Bile duct (tissue), 1 donor: ENCODE data around the genes TYR, FAT3 and VSTM5.

DNA sequence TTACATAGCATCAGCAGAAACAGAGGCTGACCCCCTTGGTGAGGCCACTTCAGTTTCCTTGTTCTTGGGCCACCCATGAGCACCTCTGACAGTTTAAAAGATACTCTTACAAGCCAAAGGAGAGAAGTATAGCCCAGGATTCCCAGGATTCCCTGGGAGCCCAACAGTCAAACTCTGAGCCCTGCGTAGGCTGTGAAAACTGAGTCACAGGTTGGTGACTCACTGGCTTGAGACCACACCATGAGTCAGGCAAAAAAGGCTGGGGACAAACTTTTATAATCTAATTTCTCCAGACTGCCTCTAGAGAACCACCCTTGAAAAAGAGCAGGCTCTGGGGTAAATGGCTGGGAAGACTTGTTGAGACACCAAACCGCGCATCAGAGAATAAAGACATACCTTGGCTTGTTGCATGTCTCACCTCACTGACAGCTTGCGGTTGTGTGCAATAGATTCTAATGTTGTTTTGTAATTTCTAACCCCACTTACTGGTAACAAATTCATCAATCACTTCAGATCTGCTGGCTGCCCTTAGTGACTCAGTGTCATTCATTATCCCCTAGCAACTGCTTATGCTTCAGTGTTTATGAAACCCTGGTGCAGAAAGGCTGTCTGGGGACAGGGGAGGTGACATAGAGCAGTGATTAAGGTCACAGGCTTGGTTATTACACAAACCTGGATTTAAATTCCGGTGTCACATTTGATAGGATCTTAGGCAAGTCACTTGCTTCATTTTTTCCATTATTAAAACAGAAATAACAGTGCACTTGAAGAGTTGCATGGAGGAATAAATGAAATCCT lies 56.8 kb upstream of the PRSS23 start:
- PRO-cap = no peak

GRCh38 chr11:86801370-86802223 lies 1.3 kb downstream of the PRSS23 start:
- PRO-cap = unidirectional peak, minus-strand start at chr11:86801529

GRCh38 chr11:86807697-86808504 lies 7.6 kb downstream of the PRSS23 start:
- PRO-cap = no peak

DNA sequence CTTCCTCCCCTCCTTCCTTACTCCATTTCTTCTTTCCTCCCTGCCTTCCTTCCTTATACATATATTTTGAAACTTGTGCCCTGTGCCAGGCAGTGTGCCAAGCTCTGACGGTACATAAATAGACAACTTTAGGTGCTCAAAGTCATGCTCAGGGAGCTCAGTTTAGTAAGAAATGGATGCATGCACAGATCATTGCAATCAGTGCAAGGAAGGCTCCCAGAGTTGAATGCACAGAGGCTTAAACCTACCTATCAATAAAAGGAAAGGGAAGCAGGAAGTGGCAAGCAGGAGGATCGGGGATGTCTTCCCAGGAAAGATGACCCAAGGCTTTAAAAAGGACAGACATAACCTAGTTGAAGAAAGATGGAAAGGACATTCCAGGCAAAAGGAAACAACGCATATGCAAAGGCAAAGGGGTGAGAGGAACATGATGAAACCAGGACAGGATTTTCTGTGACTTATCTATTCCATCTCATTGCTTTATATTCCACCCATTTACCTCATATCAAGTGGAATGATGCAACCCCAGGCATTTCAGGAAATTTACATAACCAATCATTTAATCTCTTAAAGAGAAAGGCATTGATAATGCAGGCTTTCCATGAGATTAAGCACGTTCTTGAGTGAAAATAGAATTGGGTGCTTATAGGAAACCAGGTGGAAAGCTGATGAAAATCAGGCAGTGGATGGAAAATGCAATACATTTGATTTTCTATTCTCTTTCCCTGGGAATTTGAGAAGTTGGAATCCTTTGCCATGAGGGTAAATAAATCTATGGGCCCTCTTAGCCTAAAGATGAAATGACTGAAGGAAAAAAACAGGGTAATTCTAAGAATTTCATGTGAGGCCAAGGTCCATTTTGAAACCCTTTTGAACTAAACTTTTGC lies 13.0 kb downstream of the FZD4 start:
- PRO-cap = no peak

DNA sequence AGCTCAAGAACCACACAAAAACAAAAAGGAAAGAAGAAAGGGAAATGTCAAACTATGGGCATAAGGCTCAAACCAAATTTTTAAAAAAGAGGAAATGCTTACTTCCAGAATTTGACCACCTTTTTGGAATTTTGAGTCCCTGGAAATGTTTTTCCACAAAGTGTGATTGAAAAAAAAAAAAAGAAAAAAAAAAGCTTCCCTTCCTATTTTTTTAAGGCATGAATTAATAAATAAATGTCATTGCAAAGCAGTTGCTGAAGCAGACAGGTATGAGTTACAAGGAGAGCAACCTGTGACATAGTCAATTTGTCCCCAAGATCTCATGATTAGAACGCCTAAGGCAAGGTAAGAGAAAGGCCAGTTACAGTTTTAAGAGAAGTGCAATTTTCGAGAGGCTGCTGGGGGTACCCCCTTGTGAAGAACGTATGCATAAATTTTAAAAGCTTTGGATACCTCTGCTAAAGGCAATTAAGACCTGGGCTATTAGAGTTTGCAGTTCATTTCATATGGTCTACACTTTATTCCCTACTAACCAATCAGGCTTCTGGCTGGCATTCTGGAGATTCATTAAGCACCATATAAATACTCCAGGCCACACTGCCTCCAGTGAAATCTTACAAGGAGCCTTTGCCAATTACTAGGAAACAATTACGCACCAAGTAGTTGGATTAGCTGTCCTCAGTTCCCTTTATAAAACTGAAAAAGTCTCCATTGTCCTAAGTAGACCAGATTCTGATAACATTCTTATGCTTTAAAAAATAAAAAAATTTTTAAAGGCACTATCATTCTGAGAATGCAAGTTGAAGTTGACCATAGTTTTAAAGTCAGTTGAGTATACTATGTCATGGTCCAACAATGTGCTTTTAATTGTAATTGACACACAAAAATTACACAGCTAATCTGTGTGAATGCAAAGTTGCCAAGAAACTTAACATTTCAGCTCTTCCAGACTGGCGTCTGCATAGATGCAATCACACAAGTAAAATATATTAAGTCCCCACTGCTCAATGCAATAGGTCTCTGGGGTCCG lies 5.6 kb downstream of the FZD4 start:
- PRO-cap = no peak

GRCh38 chr11:87266380-87267106 lies 228.8 kb downstream of the TMEM135 start:
- PRO-cap = no peak

DNA sequence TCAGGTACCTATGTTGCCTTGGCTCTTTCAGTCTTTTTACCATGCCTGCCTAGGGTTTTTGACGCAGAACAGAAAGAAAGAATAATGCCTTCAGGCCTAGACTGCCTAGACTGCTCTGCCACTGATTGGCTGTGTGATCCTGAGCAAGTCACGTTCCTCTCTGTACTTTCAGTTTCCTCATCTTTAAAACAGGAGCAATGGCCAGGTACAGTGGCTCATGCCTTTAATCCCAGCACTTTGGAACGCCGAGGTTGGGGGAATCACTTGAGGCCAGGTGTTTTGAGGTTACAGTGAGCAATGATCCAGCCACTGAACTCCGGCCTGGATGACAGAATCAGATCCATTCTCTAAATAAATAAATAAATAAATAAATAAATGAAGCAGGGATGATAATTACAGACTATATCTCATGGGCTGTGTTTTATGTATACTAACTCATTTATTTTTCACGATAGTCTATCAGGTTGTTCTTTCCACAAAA lies 21.4 kb downstream of the CTSC start:
- PRO-cap = no peak

DNA sequence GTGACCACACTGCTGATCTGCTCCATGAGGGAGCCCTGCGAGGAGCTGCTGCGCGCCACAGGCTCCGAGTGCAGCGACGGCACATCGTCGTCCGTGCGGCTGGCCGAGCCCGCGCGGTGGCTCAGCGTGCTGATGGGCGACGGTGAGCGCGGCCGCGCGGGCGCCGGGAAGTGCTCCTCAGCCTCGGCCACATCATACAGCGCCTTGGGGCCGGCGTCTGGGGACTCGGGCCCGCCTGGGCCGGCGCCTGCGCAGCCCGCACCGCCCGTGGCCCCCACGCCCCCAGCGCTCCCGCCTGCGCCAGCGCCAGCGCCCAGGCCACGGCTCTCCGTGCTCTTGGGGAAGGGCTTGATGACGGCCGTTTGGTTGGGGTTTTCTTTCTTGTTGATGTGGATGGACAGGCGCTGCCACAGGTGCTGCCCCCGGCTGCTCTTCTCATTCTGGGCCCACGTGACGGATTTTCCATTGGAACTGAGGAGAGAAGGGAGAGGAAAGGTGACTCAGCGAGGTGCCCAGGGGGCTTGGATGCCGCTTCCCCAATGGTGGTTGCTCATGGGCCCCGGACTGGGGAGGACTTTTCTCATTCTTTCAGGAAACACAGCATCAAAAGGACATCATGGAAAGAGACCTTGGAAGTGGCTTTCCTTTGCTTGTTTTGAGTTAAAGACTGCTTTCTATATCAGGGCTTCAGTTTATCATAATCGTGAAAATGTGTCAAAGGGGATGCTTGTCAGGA lies 171.7 kb upstream of the CTSC start:
- PRO-cap = unidirectional peak, minus-strand start at position 198 of the sequence

- PRO-cap = no peak
These were observed at the start of gene TYR for GRCh38 chr11:89177642-89178328. Gene TYR (plus strand): TSS chr11:89177875.

- PRO-cap = no peak
These were observed 17.3 kb upstream of the CHORDC1 start for GRCh38 chr11:90239879-90240784.

DNA sequence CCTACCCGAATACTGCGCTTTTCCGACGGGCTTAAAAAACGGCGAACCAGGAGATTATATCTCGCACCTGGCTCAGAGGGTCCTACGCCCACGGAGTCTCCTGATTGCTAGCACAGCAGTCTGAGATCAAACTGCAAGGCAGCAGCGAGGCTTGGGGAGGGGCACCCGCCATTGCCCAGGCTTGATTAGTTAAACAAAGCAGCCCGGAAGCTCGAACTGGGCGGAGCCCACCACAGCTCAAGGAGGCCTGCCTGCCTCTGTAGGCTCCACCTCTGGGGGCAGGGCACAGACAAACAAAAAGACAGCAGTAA lies 197.5 kb upstream of the FAT3 start:
- PRO-cap = no peak

DNA sequence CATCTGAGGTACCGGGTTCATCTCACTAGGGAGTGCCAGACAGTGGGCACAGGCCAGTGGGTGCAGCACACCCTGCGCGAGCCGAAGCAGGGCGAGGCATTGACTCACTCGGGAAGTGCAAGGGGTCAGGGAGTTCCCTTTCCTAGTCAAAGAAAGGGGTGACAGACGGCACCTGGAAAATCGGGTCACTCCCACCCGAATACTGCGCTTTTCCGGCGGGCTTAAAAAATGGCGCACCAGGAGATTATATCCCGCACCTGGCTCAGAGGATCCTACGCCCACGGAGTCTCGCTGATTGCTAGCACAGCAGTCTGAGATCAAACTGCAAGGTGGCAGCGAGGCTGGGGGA lies 55.2 kb upstream of the FAT3 start:
- PRO-cap = no peak

DNA sequence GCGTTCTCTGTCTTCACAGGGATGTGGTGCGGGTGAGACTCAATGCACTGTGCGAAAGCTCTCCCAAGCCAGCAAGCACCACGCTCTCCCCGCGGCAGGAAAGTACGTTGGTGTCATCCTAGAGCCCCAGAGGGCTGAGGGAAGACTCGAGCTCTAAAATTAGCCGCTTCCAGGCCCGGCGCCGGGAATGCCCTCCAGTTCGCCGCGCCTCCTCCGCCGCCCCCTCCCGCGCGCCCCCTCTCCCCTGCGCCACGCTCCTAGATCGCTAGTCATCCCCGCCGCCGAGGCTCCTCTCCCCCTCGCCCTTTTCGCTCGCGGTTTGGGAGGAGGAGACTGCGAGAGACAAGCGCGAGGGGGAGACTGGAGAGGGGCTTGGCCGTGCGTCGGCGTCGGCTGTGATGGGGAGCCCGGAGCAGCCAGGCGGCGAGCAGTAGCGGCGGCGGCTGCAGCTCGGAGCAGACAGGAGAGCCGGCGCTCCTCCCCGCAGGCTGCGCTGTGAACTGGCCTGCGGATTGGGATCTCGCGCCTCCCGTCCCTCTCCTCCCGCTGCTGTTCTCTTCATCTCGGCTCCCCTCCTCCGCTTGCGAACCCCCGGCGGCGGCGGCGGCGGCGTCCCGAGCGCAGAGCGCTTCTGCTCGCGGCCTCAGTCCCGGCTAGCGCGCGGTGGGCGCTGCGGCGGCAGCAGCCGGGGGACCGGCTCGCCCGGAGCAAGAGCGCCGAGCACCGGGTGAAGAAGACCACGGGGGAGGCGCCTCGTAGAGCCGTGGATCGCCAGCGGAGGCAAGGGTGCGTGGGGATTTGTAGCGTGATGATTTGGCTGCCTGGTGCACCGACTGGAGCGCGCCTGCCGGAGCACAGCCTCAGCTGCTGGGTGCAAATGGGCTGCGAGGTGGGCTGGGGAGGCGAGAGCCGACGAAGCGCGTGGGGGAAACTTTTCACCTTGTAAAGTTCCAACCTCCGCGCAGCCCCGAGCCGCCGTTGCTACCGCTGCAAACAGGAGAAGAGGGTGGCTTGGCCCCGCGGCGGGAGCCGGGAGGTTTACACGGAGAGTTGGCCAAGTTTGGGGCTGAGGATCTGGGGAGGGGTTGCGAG lies at the start of gene FAT3:
FAT3 (plus strand) TSS at position 430 of the 1,092 bp plus-strand sequence.
- PRO-cap = unidirectional peak, plus-strand start at position 430 of the sequence

- PRO-cap = no peak
These were observed 667 bp upstream of the DEUP1 start for GRCh38 chr11:93329908-93330241.

DNA sequence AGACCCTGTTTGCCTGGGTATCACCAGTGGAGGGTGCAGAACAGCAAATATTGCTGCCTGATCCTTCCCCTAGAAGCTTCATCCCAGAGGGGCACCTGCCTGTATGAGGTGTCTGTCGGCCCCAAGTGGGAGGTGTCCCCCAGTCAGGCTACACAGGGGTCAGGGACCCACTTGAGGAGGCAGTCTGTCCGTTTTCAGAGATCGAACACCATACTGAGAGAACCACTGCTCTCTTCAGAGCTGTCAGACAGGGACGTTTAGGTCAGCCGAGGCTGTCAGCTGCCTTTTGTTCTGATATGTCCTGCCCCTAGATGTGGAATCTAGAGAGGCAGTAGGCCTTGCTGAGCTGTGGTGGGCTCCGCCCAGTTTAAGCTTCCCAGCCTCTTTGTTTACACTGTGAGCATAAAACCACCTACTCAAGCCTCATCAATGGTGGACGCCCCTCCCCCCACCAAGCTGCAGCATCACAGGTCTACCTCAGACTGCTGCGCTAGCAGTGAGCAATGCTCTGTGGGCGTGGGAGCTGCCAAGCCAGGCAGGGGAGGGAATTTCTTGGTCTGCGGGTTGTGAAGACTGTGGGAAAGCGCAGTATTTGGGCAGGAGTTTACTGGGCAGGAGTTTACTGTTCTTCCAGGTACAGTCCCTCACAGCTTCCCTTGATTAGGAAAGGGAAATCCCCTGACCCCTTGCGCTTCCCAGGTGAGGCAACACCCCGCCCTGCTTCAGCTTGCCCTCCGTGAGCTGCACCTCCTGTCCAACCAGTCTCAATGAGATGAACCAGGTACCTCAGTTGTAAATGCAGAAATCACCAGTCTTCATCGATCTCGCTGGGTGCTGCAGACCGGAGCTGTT lies 98.6 kb downstream of the SMCO4 start:
- PRO-cap = no peak

DNA sequence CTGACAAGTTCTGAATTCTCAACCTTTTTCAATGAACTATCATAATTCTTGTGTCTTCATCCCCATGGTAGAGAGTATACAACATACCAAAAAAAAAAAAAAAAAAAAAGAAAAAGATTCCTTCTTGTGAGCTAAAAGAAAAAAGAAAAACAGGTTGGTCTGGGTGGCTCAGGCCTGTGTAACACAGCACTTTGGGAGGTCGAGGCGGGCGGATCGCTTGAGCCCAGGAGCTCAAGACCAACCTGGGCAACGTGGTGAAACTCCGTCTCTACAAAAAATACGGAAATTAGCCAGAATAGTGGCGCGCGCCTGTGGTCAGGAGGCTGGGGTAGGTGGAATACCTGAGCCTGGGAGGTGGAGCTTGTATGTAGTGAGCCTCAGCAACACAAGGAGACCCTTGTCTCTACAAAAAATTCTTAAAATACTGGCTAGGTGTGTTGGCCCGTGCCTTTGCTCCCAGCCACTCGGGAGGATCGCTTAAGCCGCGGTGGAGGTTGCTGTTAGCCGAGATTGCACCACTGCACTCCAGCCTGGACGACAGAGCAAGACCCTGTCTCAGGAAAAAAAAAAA lies 1.3 kb downstream of the TAF1D start:
- PRO-cap = no peak

DNA sequence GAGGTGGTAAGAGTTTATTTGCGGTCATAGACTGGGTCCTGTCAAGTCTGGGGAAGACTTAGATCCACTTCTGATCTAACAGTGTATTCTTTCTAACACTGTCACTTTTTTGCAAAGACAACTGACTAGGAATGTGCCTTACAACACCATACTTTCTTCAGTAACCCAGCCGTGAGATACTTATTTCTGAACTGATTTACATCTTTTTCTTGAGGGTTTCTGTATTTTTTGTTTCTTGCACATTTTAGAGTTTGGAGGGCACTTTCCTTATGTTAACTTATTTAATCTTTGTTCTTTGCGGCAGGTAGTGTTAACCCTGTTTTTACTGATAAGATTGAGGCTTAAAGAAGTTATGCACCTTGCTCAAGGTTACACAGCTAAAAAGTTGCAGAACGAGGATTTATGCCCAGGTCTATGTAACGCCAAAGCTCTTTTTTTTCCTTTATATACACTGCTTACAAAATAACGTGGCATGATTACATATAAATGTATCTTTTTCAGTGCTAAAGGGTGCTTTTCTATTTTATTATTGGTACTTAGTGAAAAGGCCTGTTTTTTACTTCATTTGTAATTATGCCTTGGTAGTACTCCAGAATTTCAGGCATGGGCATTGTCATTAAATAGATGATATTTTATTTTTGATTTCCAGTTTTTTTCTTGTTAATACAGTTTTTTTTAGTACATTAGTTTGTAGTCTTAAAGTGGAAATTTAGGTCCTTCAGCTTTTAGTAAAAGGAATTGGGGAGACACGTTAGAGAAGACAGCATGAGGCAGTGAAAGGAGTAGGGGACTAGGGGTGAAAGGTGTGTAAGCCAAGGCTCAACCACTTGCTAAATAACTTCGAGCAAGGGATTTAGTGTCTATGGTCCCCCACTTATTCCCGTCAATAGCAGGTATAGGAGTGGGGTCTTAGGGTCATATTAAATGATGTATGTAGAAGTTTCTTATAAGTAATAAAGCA lies 14.0 kb downstream of the MED17 start:
- PRO-cap = no peak

DNA sequence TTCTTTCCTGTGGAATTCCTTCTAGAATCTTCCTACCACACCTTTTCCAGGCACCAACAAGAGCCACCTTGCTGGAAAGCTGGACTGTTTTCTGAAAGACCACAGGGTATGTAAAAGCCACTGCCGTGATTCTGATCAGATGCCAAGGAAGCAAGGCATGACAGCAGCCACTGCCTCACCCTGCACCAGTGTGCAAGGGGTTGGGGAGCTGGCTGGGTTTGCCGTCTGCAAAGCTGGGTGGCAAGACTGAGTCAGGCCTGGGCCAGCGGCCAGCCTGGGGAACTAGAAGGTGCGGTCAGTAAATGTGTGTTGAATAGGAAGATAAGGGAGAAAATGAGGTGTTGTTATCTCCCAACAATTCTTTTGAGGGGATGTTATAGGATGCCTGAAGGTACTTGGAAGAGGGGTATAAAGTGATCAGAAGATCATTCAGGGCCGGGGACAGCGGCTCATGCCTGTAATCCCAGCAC lies 8.0 kb downstream of the VSTM5 start:
- PRO-cap = bidirectional peak, plus-strand start at position 188 of the sequence, minus-strand start at position 194 of the sequence

GRCh38 chr11:93850332-93851072 lies at the start of gene VSTM5:
Gene VSTM5 (minus strand): TSS chr11:93850618.
- PRO-cap = unidirectional peak, minus-strand start at chr11:93850590

GRCh38 chr11:94130033-94130584 lies 1.5 kb downstream of the PANX1 start:
- PRO-cap = no peak